Measurements from ENCODE around the genes SIK1, ICOSLG and AIRE.

GRCh38 chr21:43210780-43211085 is 41.9 kb downstream of the CRYAA start:
- PRO-cap, 2 experiments = no peak in any of the 2 experiments

DNA sequence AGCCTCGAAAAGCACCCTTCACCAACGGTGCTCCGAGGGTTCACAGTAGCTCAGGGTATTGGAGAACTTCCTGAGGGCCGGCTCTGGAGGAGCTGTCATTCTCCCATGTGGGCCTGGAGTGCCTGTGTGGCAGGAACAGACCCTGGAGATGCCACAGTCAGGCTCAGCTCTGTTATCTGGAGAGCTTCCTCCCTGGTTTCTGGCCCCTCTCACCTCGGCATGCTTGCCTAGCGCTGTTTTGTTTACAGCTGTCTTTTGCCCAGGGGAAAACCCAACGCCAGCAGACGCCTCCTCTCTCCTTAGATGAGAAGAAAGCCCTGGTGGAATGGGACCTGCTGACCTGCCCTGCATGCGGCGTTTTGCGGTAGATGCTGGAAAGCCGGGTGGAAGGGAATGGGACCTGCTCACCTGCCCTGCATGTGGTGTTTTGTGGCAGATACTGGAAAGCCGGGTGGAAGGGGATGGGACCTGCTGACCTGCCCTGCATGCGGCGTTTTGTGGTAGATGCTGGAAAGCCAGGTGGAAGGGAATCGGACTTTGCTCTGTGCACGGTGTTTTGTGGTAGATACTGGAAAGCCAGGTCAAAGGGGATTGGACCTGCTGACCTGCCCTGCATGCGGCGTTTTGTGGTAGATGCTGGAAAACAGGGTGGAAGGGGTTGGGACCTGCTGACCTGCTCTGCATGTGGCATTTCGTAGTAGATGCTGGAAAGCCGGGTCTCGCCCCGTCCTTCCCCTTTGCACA is 105.0 kb downstream of the CRYAA start:
- PRO-cap, 2 experiments = no peak in any of the 2 experiments

- PRO-cap, 2 experiments = no peak in any of the 2 experiments
Measured at GRCh38 chr21:43354910-43355766, 71.8 kb downstream of the SIK1 start.

DNA sequence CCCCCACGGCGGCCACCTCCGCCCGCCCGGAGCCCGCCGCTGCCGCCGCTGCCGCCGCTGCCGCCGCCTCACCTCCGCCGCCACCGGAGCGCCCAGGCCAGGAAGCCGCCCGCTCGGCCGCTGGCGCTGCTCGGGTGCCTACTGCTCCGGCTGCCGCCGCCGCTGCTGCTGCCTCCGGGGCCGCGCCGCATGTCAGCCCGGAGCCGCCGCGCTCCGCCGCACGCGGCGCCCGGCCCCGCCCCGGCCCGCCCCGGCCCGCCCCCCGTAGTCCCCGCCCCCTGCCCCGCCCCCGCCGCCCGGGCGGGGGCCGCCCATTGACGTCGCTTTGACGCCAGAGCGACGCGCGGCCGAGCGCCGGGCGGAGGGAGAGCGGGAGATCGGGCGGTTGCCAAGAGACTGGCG is at the start of gene SIK1:
Gene SIK1 (minus strand): TSS at position 194 of the 402 bp plus-strand sequence.
- PRO-cap, 2 experiments = no peak in any of the 2 experiments

DNA sequence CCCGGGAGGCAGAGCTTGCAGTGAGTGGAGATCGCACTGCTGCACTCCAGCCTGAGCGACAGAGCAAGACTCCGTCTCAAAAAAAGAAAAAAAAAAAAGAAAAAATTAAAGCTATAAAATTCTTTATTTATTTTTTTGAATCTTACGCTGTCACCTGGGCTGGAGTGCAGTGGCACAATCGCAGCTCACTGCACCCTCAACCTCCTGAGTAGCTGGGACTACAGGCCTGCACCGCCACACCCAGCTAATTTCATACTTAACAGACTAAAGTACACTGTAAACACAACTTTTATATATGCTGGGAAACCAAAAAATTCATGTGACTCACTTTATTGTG is 40.5 kb downstream of the HSF2BP start:
- PRO-cap, 2 experiments = no peak in any of the 2 experiments

GRCh38 chr21:43687667-43688342 is 28.4 kb downstream of the RRP1B start:
- PRO-cap, 2 experiments = no peak in any of the 2 experiments

GRCh38 chr21:43767624-43768793 is 8.1 kb downstream of the CSTB start:
- PRO-cap, 2 experiments = no peak in any of the 2 experiments

DNA sequence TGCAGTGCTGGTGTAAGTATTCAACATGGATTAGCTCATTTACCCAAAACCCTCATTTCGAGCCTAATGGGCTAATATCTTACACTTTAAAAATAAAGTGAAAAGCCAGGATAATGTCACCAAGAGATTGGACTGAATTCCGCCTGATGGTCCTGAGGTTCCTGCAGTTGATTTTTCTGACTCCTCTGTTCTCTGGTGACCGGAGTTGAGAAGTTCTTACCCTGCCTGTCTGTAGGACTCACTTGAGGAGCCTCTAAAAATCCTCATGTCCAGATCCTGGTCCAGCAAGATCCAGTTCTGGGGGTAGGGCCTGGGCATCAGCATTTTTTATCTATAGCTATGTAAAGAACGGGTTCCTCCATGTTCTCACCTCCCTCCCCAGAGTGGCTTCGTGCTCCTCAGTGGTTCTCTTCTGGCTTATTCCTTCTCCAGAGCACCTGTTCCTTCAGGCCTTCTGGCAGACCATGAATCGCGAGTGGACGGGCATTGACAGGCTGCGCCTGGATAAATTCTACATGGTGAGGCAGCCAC is 3.6 kb downstream of the RRP1 start:
- PRO-cap, 2 experiments = no peak in any of the 2 experiments

- PRO-cap, 2 experiments = no peak in any of the 2 experiments
Measured at GRCh38 chr21:43906451-43906673, 41.3 kb downstream of the AGPAT3 start.

- PRO-cap, 2 experiments = no peak in any of the 2 experiments
Measured at GRCh38 chr21:43911642-43912443, 46.8 kb downstream of the AGPAT3 start.

- PRO-cap, 2 experiments = no peak in any of the 2 experiments
Measured at GRCh38 chr21:43937696-43938110, 72.7 kb downstream of the AGPAT3 start.

DNA sequence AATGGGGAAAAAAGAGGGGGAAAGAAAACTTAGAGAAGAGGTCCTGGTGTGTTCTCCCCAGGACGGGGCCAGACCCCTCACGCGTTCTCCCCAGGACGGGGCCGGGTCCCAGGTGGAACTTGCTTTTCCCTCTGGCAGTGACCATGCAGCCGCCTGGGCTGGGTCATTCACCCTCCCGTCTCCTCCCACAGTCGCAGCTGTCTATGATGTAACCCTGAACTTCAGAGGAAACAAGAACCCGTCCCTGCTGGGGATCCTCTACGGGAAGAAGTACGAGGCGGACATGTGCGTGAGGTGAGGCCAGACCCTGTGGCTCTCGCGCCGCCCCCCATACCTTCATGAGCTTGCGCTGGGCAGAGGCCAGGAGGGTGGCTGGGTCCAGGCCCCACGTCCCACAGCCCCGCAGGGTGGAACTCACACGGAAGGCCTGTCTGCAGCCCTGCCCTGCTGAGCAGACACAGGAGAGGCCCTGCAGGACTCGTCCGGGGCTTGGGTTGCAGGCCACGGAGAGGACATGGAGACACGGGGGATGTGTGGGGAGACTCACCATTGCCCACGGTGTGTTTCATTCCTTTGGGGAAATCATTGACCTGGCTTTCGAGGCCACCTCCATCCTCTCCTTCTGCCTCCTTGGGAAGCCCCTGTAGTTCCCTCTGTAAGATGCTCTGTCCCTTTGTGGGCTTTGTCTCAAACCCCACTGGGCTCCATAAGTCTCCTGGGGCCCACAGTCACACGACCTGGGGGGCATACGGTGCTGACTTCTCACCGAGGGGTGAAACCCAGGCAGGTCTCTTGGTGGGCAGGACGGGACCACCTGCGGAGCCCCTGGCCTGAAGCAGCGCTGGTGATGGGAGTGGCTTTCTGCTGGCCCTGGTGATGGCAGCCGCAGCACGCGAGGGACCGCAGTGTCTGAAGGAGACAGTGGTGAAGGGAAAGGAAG is 40.6 kb upstream of the TRAPPC10 start:
- PRO-cap, 2 experiments = no peak in any of the 2 experiments

- PRO-cap, 2 experiments = no peak in any of the 2 experiments
Measured at GRCh38 chr21:44033163-44034182, 21.4 kb downstream of the TRAPPC10 start.

GRCh38 chr21:44072956-44073594 is 34.1 kb upstream of the PWP2 start:
- PRO-cap, 2 experiments = no peak in any of the 2 experiments

GRCh38 chr21:44240856-44241212 is at the start of gene ICOSLG:
Gene ICOSLG (minus strand): TSS chr21:44240943.
- PRO-cap, 2 experiments = no peak in any of the 2 experiments

DNA sequence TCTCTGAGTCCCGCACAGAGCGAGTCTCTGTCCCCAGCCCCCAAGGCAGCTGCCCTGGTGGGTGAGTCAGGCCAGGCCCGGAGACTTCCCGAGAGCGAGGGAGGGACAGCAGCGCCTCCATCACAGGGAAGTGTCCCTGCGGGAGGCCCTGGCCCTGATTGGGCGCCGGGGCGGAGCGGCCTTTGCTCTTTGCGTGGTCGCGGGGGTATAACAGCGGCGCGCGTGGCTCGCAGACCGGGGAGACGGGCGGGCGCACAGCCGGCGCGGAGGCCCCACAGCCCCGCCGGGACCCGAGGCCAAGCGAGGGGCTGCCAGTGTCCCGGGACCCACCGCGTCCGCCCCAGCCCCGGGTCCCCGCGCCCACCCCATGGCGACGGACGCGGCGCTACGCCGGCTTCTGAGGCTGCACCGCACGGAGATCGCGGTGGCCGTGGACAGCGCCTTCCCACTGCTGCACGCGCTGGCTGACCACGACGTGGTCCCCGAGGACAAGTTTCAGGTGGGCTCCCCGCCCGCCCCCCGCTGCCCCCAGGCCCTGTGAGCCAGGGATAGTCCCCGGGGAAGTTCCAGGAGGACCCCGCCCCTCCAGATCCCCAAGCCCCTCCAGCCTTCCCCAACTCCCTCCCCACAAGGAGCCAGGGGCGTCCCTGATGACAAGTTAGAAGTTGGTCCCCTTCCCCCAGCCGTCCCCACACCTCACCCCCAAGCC is at the start of gene AIRE:
Gene AIRE (plus strand): TSS at position 237 of the 709 bp plus-strand sequence.
- PRO-cap, 2 experiments = no peak in any of the 2 experiments

GRCh38 chr21:44330225-44330411 is 9.1 kb downstream of the CFAP410 start:
- PRO-cap, 2 experiments = no peak in any of the 2 experiments

- PRO-cap, 2 experiments = no peak in any of the 2 experiments
Measured at GRCh38 chr21:44455656-44456287, 462 bp downstream of the LRRC3 start.

DNA sequence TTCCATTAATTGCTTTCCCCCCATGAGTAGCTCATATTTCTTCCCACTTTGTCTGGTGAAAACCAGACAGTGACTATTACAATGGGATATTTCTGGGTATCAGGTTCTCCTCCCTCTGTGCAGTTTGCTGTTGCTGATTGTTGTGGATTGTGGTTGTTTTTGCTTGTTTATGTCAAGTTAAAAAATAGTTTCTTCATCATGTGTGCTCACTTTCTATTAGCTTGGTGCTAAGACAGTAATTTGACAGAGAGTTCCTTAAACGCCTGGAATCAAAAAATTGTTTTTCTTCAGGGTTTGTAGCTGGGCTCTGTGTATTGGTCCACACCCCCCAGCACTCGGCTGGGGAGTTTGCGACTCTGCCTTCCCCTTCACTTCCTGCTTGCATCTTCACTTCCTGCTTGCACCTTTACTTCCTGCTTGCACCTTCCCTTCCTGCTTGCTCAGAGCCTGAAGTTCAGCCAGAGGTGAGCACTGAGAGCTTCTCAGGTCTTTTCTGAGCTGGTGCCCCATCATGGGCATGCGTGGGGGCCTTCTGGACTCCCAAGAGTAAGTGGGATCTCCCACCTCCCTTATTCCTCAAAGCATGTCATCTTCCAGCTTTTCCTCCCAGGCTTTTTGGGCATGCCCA is 3.8 kb downstream of the KRTAP10-2 start:
- PRO-cap, 2 experiments = peak in 1 of 2 experiments; most common plus-strand start position 390 of the sequence (in 1); most common minus-strand start position 389 of the sequence (in 1)

- PRO-cap, 2 experiments = no peak in any of the 2 experiments
Measured at GRCh38 chr21:44598037-44598664, 2.2 kb upstream of the KRTAP10-7 start.

Data from cytotoxic T cell (primary cell).